GM12891 (cell line): ENCODE measurements around a stretch of chr7.

DNA sequence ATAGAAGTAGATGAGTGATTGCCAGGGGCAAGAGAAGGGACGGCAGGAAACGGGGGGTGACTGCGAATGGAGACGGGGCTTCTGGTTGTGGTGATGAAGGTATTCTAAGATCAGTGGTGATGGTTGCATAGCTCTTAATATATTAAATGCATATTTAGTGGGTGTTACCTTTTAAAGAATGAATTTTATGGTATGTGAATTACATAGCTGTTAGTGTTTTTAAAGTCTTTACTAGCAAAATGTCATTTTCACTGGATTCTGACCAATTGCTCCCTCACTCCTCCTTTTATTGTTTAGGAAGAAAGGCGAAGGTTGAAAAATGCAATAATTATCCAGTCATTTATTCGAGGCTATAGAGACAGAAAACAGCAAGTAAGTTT lies 30.0 kb downstream of the UBE3C start:
- RRBS, result no CpG with 5 or more reads among the region's 6 CpGs

GRCh38 chr7:157194146-157194931 lies 55.6 kb downstream of the UBE3C start:
- RRBS, result no CpG with 5 or more reads among the region's 4 CpGs

DNA sequence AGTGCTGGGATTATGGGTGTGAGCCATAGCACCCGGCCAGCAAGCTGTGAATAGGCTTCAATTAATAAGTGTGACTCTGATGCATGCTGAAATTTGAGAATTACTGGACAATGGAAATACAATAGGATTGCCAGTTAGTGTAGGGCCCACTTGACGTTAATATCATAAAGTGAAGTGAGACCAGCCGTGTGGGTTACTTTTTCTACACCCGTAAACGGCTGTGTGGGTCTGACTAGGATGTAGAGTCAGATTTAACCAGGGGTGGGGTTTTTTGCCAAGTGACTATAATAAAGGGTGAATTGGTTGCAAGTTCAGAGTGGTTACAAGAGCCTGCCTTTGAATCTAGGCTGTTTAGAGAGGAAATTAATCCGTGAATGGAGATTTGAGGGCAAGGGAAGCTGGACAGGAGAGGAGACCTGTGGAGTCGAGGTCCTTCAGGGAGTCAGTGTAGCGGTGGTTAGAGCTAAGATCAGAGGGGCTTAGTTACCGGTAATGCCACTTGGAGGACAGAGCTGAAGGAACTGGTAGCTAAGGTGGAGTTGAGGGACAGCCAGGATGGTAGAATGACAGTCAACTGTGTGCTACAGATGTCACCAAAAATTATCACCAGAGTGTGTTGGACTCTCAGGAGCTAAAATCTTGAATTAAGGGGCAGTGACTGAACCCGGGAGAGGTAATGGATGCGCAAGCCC lies 96.3 kb upstream of the DNAJB6 start:
- RRBS, result no CpG with 5 or more reads among the region's 11 CpGs

GRCh38 chr7:157273095-157274226 lies 63.3 kb upstream of the DNAJB6 start:
- RRBS, result 3% methylated on average over 10 of the region's 32 CpGs

GRCh38 chr7:157377265-157377602 lies 40.4 kb downstream of the DNAJB6 start:
- RRBS, result no CpG with 5 or more reads among the region's 3 CpGs

- RRBS, result no CpG with 5 or more reads among the region's 9 CpGs
Measured at GRCh38 chr7:157398300-157398802, 61.5 kb downstream of the DNAJB6 start.

DNA sequence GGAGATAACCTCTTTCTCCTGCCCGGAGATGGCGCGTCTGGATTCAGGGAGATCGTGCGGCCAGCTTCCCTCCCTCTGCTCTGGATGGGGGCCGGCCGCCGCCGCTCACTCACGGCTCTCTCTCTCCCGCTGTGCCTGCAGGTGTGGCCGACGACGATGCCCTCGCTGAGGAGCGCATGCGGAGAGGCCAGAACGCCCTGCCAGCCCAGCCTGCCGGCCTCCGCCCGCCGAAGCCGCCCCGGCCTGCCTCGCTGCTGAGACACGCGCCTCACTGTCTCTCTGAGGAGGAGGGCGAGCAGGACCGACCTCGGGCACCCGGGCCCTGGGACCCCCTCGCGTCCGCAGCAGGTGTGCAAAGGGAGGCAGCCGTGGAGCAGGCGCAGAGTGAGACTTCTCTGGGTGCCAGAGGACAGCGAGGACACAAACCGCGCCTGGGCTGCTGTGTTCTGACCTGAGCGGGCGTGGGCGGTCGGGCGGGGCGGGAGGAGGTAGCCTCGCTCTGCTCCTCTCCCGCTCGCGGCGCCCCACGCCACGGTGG lies 72.9 kb downstream of the DNAJB6 start:
- RRBS, result 91% methylated on average over 8 of the region's 52 CpGs

DNA sequence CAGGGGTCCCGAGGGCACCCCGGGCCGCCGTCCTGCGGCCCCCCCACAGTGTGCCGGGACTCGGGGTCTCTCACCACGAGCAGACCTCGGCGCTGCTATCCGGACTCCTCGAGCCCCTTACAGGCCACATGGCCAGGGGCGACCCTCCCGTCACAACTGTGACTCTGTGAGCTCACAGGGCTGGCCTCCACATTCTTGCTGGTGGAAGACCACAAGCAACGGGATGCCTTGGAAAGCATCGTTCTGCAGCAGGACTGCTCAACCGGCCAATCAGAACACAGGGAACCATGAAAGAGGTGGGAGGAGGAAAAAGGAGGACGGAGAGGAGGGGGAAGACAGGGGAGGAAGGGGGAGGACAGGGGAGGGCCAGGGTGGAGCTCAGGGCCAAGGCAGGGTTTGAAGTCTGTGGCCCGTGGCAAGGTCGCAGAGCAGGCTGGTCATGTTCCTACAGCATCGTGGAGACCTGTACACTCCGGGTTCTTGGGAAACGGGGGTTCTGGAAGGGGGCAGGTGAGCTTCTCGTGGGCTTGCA lies 277.1 kb downstream of the DNAJB6 start:
- RRBS, result 86% methylated on average over 8 of the region's 24 CpGs

GRCh38 chr7:157642029-157642253 lies 305.1 kb downstream of the DNAJB6 start:
- RRBS, result no CpG with 5 or more reads among the region's 5 CpGs

GRCh38 chr7:157851651-157852273 lies 515.0 kb downstream of the DNAJB6 start:
- RRBS, result no CpG with 5 or more reads among the region's 18 CpGs

GRCh38 chr7:157875151-157875822 lies 538.5 kb downstream of the DNAJB6 start:
- RRBS, result 0% methylated on average over 4 of the region's 22 CpGs

DNA sequence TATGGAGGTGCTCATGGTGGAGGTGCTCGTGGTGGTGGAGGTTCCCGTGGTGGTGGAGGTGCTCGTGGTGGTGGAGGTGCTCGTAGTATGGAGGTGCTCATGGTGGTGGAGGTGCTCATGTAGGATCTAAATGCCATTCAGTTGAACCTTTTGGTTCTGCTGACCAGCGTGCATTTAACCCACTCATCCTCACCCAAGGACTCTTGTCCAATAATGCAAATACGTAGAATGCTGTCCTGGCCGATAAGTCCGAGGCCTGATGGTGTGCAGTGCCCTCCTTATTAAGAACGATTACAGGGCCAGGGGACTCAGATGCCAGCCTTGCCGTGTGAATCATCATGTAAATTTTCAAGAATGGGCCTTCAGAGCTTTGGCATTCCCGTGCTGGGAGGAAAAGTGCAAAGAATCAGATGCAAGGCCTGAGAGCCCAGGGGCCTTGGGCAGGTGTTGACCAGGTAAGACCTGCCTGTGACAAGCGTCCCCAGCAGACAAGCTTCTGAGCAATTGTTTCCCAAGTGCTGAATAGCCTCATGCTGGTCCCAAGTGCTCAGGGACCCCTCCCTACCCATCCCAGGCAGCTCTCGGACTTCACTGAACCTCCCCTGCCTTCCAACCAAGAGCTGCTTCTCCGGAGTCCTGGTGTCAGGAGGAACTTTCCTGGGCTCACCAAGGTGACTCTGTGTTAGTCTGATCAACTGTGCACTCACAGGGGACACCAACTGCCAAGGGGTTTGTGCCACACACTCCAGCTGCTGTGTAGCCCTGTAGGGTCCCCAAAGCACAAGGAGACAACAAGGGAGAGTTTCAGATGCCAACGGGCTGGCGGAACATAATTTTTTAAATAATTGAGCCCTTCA lies 515.4 kb downstream of the PTPRN2 start:
- RRBS, result no CpG with 5 or more reads among the region's 16 CpGs

GRCh38 chr7:158226508-158226845 lies 361.1 kb downstream of the PTPRN2 start:
- RRBS, result no CpG with 5 or more reads among the region's 12 CpGs

DNA sequence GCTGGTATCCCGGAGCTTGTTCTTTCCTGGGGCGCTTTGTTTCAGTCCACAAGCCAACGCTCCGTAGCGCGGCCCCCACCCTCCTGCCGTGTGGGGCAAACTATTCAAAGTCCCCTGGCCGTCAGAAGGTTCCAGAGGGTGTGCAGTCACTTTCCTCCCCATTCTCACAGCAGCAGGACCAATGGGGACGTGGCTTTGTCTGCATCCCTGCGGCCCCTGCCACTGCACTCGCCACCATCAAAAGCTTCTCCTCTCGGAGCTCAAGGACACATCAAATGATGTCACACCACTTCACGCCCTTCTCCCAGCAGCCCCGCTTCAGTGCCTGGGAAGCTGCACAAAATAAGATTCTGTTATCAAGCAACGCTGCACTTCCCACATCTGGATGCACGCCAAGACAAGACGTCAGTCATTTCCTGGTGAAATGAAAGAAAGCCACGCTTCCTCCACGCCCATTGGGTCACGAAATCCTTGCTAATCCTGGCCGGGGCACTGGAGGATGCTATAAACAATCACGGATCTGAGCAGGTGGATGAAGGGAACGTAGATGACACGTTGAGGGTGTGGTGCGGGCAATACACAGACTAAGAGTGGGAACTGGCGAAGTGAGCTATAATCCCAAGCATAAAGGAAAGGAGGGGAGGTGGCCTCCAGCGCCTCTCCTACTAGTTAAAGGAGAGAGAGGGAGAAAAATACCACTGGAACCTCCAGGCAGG lies 348.1 kb downstream of the PTPRN2 start:
- RRBS, result no CpG with 5 or more reads among the region's 27 CpGs

GRCh38 chr7:158317620-158318302 lies 269.9 kb downstream of the PTPRN2 start:
- RRBS, result 29% methylated on average over 21 of the region's 45 CpGs

DNA sequence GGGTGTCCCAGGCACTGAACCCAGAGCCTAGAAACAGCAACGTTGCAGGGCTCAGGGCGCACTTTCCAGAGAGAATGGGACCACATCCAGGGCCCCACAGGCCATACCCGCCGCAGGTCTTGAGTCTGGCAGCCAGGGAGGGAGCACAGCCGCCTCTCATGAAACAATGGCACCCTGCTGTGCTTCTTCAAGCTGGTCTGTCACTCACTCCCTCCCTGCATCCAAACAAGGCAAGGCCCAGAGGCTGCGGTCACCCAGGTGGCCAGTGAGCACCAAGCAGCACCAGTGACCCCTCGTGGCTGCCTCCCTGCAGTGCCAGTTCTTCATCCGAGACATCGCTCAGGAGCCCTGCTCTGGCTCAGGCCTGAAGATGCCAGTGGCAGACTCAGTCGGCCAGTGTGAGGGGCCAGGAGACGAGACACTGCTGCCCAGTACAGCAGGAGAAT lies 261.6 kb downstream of the PTPRN2 start:
- RRBS, result no CpG with 5 or more reads among the region's 11 CpGs

DNA sequence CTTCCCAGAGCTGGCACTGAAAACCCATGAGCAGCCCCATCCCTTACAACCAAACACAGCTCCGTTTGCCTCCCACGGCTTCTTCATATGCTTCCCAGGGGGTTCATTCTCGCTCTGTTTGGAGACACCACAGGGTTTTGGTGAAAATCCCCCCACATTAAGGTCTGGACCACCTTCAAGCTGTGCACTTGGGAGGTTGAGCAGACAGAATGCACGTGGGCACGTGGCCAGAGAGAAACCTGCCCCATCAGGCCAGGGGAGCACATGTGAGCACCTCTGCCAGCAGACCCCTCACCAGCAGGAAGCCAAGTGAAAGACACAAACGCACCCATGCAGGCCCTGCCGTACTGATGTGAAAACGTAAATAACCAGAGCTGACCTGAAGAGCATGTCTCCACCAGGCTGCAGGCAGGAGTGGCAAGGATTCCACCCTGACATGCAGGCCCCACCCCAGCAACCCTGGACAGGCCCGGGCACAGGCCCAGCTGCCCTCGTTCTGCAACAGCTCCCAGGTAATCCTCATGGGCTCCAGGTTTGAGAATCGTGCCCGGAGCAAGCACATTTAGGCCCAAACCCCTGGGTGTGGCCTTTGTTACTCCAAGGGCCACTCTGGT lies 184.6 kb downstream of the PTPRN2 start:
- RRBS, result 25% methylated on average over 4 of the region's 12 CpGs

DNA sequence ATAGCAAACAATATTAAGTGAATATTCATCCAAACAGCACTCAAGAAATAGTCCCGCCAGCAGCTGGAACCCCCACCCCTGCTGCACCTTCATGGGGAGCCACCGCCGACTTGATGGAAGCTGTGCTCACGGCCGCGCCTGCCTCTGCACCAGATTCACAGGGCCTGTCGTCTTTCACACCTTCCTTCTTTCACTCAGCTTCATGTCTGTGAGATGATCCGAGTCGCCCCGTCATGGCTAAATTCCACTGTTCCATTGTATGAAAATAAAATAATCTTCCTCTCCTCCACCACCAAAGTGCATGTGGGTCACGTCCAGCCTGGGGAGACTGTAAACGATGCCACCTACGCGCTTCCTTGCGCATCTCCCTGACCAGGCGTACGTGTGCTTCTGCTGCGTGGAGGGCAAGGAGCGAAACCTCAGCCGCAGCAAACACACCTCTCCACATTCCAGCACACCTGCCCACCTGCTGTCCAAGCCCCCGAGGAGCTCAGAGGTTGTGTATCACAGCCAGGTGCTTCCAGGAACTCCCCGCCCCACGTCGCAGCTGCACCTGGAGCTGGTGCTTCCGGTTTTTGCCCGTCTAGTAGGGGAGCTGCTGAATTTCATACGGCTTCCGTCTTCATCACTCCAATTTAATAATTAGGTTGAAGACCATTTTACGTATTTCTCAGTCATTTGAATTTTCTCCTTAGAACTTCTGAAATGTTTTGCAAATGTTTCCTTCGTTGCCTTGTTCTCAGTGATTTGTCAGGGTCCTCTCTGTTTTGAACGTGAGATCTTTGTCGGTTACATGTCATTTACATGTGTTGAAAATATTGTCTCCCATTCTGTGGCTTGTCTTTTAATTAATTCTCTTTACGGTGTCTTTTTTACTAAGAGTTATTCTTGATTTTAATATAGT lies 136.9 kb downstream of the PTPRN2 start:
- RRBS, result no CpG with 5 or more reads among the region's 33 CpGs

DNA sequence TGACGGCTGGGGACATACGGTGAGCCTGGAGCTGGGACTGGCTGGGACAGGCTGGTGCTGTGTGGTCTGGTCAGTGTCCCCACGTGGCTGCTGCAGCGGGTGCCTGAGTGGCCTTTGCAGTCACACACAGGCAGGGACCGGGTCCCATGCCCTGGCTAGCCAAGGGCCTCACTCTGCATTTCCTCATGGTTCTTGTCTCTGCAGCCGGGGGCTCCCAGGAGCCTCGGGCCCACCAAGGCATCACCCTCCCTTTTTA lies 47.7 kb downstream of the PTPRN2 start:
- RRBS, result 75% methylated on average over 2 of the region's 7 CpGs

GRCh38 chr7:158759618-158760474 lies 55.2 kb upstream of the NCAPG2 start:
- RRBS, result no CpG with 5 or more reads among the region's 15 CpGs